Metastatic Breast Carcinoma in the Brain (tissue), 10 donors: ENCODE data around the genes TMEM232 and TSLP.

DNA sequence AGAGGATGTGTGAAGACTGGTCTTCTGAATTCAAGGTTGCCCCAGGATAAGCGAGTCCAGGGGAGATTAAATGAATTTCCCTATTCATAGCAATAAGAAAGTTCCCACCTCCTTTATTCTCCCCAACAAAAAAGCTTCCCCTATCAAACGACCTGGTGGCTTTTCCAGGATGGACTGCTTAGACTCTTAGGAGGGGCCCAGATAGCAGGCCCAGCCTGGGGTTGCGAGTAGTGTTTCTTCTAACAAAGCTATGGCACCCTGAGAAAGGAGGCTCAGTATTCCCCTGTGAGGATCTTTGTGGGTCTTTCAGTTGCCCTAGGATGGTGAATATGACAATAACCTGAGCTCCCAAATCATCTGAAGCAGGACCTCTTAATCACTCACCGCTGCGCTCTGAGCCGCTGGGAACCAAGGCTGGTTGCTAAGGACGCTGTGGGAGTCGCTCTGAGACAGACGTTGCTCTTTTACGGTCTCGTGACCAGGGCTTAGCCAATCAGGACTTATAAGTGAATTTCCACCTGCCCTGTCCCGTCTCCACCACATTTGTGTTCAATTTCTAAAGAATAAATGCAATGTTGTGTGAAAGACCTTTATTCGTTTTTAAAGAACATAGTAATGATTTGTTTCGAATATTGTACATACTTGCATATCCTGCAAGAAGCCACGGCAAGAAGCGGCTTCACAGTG lies at the start of gene TMEM232:
TSS of gene TMEM232 (minus strand) at position 429 of the 687 bp plus-strand sequence.
- PRO-cap, 10 experiments, result no peak in any of the 10 experiments

DNA sequence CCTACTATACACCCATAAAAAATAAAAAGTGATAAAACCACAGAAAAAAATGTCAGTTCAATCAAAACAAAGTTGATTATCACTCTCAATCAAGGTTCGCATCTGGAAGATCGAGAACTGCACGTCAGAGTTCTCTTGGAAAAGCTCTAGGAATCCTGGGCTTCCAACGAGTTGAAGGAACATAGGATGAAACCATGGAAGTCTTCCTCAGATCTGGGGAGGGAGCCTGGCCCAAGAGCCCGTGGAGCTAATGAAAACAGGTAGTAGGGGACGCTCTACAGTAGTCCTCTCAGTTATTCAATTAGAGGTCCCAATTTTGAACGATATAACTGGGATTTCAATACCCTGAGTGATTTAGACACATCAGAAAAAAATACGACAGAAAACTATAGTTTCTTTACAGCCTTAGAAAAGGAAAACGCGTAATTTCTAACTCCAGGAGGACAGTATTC lies 793 bp upstream of the SLC25A46 start:
- PRO-cap, 10 experiments, result no peak in any of the 10 experiments

DNA sequence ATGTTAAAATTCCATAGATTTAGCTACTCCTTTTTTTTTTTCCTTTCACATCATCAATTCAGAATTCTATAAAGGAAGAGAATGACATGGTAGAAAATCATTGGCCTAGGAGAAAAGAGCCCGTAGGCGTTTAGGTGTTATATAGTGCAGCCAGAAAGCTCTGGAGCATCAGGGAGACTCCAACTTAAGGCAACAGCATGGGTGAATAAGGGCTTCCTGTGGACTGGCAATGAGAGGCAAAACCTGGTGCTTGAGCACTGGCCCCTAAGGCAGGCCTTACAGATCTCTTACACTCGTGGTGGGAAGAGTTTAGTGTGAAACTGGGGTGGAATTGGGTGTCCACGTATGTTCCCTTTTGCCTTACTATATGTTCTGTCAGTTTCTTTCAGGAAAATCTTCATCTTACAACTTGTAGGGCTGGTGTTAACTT lies at the start of gene TSLP:
TSS of gene TSLP (plus strand) at position 168 of the 430 bp plus-strand sequence.
- PRO-cap, 10 experiments, result no peak in any of the 10 experiments

GRCh38 chr5:111756463-111757051 lies 437 bp downstream of the NREP start:
- PRO-cap, 10 experiments, result no peak in any of the 10 experiments

GRCh38 chr5:112166237-112166979 lies 252.7 kb downstream of the EPB41L4A start:
- PRO-cap, 10 experiments, result peak in 1 of 10 experiments; most common minus-strand start chr5:112166500 (in 1)

DNA sequence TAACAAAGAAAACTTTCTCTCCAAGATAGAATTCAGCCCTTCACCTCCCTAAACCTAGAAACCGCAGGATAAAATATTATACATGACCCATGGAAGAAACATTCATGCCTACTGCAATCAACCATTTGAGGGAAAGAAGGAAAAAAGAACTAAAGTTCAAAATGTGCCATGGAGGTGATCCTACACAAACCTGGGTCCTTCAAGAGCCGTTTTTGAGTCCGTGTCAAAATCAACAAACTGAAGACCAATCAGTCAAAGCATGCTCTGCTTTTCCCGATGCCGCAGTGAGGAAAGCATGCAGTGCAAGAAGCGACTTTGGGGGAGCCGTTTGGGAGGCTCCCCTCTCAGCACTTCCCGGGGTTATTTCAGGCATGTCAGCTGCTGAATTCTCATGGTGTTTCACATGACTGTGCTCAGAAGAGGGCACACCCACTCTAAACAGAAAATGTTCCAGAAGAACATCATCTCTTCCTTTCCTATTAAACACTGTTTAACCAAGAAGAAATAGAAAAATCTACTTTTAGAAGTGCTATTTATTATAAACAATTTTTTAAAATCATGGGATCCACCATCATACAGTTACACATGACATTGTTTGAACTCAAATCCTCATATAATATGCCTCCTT lies 125.5 kb downstream of the EPB41L4A start:
- PRO-cap, 10 experiments, result no peak in any of the 10 experiments

- PRO-cap, 10 experiments, result peak in 5 of 10 experiments; most common plus-strand start chr5:112320874 (in 5)
These were observed 98.5 kb downstream of the EPB41L4A start for GRCh38 chr5:112320563-112321049.

DNA sequence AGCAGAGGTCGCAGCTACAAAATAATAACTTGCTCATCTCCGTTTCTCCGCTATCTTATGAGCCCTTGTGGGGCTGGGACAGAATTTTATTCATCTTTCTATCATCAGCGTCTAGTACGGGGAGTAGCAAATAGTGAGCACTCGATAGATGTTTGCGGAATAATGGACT lies 30.7 kb upstream of the APC start:
- PRO-cap, 10 experiments, result no peak in any of the 10 experiments

DNA sequence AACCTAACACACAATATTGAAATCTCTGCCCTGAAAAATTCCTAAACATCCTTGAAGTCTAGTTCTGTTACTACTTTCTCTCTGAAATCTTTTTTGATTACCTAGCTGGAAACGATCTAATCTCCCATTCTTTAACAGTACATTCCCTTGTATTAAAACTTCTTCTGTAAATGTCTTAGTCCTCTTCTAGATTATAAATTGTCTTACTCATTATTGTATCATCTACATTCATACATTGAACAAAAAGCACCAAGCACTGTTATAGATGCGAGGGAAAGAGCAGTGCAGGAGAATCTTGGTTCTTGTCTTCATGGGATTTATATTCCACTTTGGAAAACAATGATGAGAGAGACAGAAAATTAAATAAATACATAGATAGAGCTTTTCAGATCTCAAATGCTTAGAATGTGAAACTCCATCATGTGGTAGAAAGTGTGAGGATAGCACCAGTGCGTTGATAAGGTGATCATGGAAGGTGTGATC lies 8.7 kb upstream of the APC start:
- PRO-cap, 10 experiments, result no peak in any of the 10 experiments

DNA sequence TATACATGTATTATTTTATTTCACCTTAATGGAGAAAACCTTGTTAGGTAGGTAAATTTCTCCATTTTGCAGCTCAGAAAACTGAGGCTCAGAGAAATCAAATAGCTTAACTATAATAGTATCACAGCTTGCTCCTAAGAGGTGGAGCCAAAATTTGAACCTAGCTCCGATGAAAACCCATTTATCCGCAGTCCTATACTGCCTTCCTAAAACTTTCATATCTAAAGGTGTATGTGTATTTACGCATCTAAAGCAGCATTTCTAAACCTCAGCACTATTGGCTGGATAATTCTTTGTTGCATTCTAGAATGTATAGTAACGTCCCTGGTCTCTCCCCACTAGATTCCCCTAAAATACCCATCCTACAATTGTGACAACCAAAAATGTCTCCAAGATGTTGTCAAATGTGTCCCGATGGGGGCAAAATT lies 43.4 kb upstream of the SRP19 start:
- PRO-cap, 10 experiments, result peak in 1 of 10 experiments; most common minus-strand start position 194 of the sequence (in 1)

DNA sequence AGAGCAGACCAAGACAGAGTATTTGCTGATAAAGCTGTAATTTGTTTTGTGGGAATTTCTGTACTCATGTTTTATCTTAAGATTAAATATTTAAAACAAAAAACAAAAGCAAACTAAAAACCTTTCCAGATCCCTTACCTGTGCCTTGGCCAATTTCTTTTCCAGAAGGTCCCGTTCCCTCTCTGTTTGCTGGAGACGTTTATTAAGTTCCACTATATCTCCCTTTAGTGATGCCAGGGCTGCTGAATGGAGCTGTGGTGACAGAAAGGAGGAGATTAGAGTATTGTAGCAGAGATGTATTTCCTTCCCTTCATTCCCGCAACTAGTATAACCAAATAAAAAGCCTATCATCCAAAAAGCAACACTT lies 174.6 kb downstream of the DCP2 start:
- PRO-cap, 10 experiments, result no peak in any of the 10 experiments

- PRO-cap, 10 experiments, result no peak in any of the 10 experiments
These were observed 185.2 kb downstream of the DCP2 start for GRCh38 chr5:113161718-113162362.

DNA sequence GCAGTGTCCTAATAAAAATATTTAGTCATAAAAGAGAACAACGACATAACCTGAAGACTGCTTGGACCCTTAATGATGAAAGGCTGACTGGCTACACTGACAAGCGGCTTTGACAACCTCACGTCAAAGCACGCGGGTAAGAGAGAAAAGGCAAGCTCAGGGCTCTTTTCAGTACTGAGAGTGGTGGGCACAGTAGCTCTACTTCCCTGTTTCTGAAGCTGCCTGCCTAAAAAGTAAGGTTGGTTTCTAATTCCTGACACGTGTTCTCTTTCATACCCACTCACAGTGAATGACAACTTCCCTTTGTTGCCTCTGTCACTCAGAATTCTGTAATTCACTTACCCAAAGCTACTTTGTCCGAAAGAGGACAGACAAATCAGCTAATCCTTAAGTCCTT lies 221.3 kb downstream of the TSSK1B start:
- PRO-cap, 10 experiments, result no peak in any of the 10 experiments

- PRO-cap, 10 experiments, result no peak in any of the 10 experiments
These were observed 104.0 kb downstream of the TSSK1B start for GRCh38 chr5:113330701-113331221.

DNA sequence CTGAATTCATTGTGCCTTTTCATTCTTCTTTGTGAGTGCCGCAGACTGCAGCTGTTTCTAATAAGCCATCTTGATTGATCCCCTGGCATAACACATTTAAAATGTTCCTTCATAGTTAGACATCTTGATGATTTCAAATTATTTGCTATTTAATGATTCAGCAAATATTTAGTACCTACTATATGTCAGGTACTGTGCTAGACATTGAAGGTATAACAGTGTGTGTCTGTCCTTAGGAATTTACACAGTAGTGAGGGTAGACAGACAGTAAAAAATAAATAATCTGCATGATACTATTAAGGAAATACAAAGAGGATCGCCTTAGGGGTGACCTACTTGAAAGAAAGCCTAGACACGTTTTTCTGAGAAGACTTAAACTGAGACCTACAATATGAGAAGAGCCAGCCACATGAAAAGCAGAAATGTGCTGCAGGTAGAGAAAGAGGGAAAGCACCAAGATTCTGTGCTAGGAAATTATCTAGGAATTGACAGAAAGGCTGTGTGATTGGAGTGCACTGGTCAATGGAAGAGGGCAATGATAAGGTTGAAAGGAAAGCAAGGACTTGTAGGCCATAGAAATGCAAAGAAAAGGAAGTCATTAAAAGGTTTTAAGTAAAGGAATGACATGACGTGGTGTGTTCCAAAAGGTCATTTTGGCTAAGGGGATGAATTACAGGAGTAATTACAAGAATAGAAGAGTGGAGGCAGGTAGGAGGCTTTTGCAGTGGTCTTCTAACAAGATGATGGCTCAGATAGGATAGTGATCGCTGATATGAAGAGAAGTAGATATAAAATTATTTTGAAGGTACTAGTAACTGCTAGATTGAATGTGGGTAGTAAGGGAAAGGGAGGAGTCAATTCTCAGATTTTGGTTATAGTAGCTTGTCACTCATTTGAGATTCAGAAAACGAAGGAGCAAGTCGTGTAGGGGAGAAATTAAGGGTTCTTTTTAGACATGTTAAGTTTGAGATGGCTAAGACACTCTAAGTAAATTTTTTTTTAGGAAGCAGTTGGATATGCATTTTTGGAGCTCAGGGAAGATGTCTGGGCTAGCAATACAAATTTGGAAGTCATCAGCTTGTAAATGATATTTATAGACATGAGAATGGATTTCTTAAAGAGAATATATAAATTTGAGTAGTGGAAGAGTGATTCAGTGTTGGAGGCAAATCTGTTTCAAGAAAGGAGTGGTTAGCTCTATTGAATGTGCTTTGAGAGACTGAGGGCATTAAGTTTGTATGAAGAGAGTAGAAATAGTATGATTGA lies 62.1 kb downstream of the YTHDC2 start:
- PRO-cap, 10 experiments, result no peak in any of the 10 experiments

GRCh38 chr5:115261738-115262360 lies 828 bp downstream of the PGGT1B start:
- PRO-cap, 10 experiments, result no peak in any of the 10 experiments

DNA sequence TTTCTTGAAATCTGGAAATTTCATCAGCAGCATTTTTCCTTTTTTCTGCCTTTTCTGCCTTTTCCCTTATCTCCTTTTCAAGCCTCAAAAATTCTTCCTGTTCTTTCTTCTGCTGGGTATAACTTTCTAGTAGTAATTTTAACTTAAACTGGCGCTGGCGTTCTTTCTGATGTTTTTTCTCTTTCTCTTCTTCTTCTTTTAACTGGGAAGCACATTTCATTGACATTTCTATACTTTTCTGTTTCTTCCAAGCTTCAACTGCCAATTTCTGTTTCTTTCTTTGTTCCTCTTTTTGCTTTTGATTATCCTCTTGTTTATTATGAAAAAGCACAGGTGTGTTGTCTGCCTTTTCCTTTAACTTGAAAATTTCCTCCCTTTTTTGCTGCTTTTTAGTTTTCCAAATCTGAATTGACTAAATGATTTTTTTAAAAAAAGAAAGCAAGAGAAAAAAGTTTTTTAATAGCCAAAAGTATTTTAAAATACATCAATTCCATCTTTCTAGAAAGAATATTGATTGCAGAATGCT lies 8.6 kb upstream of the PGGT1B start:
- PRO-cap, 10 experiments, result no peak in any of the 10 experiments

- PRO-cap, 10 experiments, result no peak in any of the 10 experiments
These were observed 12.5 kb upstream of the PGGT1B start for GRCh38 chr5:115275114-115275709.

GRCh38 chr5:115414941-115415868 lies 118.8 kb upstream of the CCDC112 start:
- PRO-cap, 10 experiments, result peak in 1 of 10 experiments; most common minus-strand start chr5:115415239 (in 1)

- PRO-cap, 10 experiments, result no peak in any of the 10 experiments
These were observed 30.2 kb upstream of the TMED7 start for GRCh38 chr5:115656101-115656402.